Parietal lobe (tissue), 2 donors: ENCODE results near the genes MDC1 and AIF1.

- RAMPAGE, long total RNA: no peak
These were observed at the start of gene MDC1 for GRCh38 chr6:30716959-30717906. Gene MDC1, minus strand, starts transcription at chr6:30717281.

- RAMPAGE, long total RNA: no peak
These were observed 5.0 kb downstream of the TUBB start for GRCh38 chr6:30724991-30725722.

- RAMPAGE, long total RNA: no peak
These were observed 44.6 kb upstream of the DDR1 start for GRCh38 chr6:30839687-30840100.

- RAMPAGE, long total RNA: no peak
These were observed 41.2 kb upstream of the DDR1 start for GRCh38 chr6:30843048-30843644.

DNA sequence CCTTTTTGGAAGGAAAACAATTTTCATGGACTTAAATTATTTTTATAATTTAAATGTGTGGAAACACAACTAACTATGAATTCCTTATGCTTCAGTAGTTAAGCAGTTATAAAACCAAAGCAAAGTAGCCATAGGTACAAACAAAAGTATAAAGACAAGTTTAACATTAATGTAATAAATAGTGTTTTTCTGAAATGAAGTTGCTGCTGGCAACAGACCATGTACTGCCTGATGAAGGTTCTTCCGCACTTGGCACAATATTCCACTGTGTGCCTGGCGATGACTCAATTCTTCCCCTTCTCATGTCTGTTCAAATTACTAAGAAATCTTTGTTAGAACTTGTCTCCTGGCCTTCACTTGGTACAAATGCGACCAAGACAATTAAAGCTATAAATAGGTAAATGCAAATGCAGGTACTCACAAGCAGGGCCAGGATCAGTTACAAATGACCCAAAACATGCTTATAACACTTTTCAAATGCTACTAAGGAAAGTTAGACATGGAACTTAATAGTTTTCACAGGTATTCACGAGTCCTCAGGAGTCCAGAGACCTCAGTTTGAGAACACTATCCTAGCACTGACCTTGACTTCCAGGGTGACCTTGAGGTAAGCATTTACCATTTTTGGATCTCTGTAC is 8.2 kb upstream of the DDR1 start:
- RAMPAGE, long total RNA: no peak

GRCh38 chr6:31053224-31053587 is 42.9 kb downstream of the MUC22 start:
- RAMPAGE, long total RNA: no peak

GRCh38 chr6:31144270-31145464 is 5.8 kb upstream of the PSORS1C2 start:
- RAMPAGE, long total RNA: no peak

GRCh38 chr6:31158992-31159826 is 820 bp downstream of the TCF19 start:
- RAMPAGE, long total RNA: no peak

- RAMPAGE, long total RNA: no peak
These were observed 216 bp upstream of the MICA start for GRCh38 chr6:31403290-31403468.

DNA sequence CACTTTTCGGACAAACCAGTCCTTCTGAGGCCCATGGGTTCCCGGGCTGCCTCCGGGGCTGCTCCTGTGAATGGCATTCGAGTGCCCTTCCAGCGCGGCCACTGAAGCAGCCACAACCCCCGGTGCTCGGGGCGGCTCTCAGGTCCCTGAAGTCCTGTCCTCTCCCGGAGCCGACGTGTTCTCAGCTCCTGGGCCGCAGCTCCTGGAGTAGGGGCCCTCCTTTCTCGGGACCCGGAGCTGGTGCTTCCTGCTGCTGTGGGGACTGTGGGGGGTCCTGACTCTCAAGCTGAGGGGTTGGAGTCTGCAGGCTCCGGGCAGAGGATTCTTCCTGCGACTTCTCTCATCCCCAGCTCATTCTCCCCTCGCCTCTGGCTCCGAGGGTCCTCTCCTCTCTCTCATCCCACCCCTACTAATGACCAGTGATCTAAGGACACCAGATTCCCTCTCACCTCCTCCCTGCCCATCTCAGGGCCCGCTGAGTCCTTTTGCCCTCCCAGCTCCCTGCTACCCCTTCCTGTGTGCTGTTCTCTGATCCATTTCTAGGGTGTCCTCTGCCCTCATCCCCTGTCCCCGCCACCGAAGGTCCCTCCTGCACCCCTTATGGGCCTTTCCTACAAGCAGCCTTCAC is 684 bp downstream of the MICA start:
- RAMPAGE, long total RNA: no peak

DNA sequence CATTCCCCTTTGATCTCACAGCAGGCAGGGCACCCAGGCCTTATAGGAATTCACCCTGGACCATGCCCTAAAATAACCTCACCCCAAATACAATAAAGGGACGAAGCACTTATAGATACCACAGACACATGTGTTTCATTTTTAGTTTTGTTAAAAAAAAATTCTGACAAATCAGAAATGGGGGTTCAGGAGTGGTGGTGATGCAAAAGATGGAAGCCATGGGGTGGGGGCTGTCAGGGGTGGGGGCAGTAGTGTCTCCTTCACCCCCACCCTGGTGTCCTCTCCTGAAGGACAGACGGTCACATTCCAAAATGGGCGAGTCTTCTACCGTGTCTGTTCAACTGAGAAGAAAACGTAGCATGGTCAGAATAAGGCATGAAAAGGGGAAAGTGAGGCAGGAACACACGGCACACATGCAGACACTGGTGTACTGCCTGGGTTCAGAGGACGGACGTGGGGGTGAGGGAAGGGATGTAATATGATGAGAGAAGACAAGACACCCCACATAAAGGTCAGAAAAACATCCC is 1.4 kb downstream of the MCCD1 start:
- RAMPAGE, long total RNA: no peak

GRCh38 chr6:31545141-31545751 is 1.2 kb downstream of the ATP6V1G2 start:
- RAMPAGE, long total RNA: no peak

DNA sequence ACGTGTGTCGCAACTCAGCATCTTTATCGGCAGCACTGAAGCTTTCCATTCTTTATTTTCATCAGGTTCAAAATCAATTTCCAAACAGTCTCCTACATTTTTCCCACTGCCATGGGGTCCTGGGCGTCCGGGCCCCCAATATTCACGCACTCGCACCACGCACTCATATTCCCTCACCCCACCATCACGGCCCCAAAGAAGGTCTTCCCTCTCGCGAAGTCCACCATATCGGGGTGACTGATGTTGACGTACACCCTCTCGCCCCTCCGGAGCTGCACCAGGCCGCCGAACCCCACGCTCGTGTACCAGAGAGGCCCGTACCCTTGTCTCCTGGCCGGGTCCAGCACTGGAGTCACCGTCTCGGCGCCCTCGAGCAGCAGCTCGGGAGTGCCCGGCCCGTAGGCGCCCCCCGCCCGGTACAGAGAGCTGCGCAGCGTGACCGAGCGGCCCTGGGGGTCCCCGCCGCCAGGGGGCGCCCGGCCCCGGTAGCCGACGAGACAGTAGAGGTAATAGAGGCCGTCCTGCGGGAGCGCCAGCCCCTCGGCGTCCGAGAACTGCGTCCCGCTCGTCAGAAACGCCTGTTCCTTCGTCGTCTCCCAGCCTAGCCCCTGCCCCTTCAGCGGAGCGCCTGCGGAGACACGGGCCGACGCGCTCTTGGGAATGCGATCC is 1.6 kb downstream of the LTB start:
- RAMPAGE, long total RNA: no peak

GRCh38 chr6:31614796-31615495 is at the start of gene AIF1:
Gene AIF1, plus strand, starts transcription at chr6:31615234.
- RAMPAGE, long total RNA: no peak

DNA sequence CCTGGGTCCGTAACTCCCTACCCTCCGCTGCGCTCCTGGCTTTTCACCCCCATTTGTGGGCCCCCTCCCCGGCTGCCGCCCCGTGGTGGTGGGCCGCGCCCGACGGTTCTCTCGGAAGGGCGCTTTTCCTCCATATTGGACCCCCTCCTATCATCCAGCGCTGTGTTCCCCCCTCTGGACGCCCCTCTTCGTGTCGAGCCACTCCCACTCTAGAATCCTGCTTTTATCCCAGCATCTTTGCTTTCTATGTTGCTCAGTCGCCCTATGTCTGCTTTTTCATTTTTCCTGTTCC is 557 bp downstream of the PRRC2A start:
- RAMPAGE, long total RNA: no peak

DNA sequence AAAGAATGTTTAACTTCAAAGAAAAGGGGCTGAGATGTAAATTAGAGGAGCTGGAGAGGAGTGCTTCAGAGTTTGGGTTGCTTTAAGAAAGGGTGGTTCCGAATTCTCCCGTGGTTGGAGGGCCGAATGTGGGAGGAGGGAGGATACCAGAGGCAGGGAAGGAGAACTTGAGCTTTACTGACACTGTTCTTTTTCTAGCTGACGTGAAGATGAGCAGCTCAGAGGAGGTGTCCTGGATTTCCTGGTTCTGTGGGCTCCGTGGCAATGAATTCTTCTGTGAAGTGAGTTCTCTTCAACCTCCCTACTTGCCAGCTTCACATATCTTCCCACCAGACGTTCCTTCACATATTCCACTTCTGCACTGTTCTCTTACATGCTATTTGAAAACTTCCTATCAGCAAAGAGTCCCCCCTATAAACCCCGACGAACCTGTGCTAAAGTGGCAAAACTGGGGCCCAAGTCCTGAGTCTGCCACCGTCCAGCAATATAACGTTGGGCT is 792 bp downstream of the CSNK2B start:
- RAMPAGE, long total RNA: no peak

DNA sequence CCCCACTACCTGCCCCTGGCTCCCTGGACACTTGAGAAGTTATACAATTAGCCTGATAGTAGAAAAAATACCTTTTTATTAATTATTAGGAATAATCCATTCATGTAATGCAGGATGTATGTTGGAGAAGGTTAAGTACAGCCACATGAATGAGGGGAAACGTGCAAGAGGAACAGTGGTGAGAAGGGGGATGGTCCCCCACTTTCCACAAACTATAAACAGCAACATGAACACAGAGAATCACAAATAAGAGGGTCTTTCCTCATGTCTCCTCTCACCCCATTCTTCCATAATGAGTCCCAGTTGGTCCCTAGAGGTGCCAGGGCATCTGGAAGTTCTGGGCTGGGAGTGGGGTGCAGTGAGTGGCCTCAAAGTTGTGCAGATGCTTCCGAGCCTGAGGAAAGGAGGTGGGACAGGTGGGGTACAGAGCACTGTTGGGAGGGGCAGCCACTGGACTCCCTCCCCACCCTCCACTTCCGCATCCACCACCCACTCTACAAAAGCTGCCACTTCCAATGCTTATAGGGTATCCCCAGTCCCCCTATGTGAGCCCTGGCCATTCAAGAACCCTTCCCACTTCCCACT is 6.1 kb upstream of the LY6G5C start:
- RAMPAGE, long total RNA: no peak

DNA sequence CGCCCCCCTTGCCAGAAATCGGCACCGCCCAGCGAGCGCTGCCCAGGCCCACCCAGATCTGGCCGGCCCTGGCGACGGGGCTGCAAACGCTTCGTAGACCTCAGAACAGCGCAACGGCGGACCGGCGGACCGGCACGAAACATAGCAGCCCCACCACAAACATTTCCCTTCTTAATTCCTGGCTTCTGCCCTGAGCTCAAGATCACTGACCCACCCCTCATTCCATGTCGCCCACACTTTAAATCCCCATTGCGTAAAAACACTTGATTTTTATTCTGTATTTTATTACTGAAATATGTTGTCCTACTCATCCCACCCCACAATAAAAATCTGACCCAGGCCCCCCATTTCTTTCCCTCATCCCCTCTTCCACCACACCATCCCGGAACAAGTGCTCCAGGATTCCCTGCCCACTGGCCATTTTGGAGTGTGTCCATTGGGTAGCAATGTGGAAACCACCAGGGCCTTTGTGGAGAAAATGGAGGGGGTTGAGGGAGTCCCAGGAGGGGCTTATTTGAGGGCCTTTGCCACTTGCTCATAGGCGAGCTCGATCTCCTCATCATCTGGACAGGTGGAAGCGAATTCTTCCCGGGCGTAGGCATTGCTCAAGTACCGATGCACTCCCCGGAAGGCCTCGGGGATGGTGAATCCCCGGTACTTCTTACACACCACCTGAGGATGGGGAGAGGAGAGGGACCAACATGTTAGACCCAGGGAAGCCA is 1.4 kb upstream of the DDAH2 start:
- RAMPAGE, long total RNA: no peak

DNA sequence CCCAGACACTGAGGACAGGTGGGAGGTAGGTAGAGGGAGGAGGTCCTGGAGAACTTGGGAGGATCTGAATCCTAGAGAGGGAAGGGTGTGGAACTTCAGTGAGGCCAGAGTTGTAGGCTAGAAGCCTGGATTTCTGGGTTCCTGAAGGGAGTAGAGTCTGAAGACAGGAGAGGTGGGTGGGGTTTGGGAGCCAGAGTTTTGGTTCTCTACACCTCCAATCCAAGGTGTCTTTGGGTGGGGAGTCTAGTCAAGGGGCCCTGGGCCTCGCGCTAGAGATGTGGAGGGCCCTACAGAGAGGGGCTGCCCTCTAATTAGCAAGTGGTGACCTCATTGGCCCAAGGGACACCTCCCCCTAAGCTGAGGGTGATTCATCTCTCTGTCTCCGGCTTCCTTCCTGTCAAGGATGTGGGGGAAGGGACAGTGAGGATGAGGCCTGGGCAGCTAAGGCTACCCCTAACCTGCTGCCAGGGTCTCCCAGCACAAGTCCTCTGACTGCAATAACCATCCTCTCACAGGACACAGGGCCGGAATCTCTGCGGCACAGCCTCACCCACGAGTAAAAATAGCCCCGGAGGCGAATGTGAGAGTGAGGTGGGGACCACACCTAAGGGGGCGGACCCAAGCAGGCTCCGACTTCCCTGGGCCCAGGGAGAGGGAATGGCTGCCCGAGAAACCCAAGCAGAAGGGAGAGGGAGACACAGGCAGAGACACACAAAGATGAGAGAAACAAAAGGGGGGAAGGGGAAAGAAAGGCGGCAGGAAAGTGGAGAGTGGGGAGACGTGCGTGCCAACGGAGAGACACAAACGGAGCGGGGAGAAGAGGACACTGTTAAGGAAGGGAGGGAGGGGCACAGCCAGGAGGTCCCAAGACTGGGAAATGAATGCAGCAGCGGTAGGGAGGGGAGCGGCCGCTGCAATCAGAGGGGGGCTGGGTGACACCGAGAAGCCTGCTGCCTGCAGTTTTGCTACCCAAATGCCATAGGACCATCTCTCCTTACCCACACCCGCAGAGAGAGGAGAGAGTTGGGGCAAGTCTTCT is 1.5 kb downstream of the CLIC1 start:
- RAMPAGE, long total RNA: no peak

GRCh38 chr6:31738322-31739098 is 1.3 kb upstream of the MSH5 start:
- RAMPAGE, long total RNA: no peak